Progenitor cell of endocrine pancreas (in vitro differentiated cells): ENCODE measurements around a stretch of chr3.

- PRO-cap = bidirectional peak, plus-strand start at chr3:152835508, minus-strand start at chr3:152835436; unidirectional peak, minus-strand start at chr3:152835908
Measured at GRCh38 chr3:152835291-152836269, 649 bp downstream of the P2RY1 start.

GRCh38 chr3:153159039-153159330, 3.0 kb upstream of the RAP2B start:
- PRO-cap = no peak

DNA sequence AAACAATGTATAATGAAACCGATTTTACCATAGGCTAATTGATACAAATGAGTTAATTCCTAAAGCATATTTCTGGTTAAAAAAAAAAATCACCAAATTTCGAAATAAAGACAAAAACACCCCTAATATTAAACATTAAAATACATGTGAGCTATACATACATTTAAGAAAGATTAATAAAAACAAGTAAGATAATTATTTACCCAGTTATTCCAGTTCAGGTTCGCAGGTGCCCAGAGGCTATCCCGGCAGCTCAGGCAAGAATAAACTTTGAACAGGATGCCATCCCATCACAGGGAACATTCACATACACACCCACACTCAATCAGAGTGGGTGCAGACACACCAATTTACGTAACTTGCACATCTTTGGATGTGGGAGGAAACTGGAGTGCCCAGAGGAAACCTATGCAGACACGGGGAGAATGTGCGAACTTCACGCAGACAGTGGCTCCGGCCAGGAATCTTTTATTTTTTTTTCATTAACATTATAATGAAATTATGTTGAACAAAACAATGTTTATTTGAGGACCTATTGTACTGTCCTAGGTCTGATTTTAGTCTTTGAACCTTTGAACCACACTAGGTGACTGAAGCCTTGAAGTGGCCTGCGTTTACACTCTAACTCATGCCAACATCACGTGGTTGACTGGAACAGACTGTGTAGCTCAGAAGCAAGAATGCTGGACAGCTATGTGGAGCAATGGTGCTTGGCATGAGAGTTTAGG, 391.3 kb downstream of the RAP2B start:
- PRO-cap = no peak

DNA sequence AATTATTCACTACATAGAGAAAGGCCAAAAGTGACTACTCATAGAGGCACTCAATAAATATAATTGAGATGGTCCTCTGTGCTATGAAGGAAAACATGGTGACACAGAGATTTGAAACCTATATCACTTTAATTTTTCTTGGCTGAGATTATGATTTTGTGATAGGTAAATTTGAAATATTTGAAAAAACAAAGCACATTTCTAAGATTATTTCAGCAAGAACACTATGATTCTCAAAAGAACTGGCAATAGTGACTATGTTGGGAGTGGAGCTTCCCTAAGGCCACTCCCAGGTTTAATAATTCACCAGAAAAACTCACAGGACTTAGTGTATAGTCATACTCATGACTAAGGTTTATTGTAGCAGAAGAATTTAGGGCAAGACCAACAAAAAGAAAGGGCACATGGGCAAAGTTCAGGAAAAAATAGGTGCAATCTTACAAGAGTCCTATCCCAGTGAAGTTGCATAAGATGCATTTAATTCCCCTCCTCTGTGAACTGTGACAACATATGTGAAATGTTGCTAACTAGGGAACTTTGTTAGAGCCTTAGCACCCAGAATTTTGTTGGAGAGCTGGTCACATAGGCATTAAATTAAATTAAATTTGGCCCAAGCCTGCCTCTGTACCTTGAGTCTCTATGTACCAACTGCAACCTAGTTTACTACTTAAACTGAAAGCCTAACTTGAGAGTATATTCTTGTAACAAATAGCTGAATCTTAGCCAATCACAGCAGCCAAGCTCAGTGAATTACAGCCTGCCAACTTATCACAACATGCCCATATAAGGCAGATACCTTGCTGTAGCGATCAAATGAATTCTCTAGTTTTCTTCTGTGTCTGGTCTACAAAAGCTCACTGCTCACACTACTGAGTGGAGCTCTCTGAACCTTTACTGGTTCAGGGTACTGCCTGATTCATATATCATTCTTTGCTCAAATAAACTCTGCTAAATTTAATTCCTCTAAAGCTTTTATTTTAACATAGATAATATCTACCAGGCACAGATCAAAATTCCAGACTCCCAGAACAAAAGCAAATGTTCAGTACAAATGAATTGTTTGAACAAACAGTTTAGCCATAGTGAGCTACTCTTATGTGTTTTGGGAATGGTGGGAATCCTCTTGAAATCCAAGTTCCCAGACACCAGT, 386.2 kb upstream of the ARHGEF26 start:
- PRO-cap = no peak

DNA sequence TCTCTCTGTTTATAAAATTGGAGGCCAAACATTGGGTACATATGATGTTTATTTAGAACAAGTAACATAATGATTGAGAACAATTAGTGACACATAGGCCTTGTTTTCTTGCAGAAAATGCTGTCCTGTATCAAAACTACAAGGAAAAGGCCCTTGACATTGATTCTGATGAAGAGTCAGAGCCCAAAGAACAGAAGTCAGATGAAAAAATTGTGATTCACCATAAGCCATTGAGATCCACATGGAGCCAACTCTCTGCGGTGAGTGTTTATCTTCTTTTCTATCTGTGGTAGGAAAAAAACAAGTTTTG, 8.2 kb downstream of the ARHGEF26 start:
- PRO-cap = no peak

- PRO-cap = no peak
Measured at GRCh38 chr3:154129770-154130238, 8.6 kb downstream of the ARHGEF26 start.

DNA sequence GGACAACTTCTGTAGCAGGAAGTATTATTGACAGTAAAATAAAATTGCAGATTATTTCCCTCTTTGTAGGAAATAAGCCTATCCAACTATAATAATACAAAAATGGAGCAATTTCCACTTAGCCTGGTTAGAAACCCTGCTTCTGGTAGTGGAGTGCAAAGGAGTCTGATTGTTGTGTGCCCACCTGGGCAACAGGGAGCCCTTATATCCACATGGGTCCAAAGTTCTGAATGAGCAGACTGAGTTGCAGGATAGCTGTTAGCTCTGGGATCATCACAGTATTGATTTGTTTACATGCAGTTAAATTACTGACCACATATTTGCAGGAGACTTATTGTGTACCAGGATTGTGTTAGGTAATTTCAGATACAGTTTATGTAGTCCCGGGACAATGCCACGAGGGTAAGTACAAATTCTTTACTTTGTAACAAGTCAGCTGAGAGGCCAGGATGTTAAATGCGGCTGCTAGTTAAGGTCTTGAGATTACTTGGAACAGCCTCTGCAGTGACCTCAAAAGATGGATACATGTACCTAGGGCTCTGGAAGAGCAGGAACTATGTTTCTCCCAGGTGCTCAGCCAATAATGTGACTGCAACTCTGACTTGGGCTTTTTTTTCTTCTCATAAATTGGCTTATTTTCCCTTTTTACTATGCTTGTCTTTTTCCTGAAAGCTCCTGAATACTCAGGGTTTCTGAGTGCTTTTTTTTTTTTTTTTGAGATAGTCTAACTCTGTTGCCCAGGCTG, 18.9 kb downstream of the ARHGEF26 start:
- PRO-cap = no peak

DNA sequence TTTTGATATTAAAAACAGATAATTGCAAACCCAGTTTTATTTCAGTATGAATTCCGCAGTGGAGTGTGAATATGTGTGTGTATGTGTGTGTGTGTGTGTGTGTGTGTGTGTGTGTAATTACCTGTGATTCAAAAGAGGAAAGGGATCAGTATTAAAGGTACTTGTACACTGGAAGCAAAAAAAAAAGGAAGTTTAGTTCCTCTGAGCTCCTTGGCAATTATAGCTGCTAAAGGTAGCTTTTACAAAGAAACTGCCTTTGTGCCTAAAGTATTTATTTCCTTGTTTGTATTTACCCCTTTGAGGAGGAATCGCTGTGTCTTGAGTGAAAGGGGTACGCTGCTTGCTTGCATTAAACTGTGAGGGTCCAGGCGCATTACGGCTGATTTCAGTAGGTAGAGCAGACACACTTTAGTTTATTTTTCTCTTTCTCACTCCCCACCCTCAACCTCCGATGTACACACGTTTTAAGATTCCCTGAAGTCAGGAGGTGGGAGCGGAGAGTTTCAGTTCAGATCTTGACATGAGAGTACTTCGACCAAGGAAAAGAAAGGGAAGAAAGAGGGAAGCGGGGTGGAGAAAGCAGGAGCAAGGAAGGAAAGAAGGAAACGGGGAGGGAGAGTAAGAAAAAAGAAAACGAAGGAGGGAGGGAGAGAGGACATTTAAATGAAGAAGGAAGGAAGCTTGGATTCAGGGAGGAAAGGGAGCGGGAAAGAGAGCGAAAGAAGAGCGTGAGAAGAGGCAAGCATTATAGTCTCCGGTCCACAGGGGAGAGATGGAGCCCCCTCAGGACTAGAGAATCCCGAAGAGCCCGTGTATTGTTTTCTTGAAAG, 1.3 kb upstream of the MME start:
- PRO-cap = no peak

DNA sequence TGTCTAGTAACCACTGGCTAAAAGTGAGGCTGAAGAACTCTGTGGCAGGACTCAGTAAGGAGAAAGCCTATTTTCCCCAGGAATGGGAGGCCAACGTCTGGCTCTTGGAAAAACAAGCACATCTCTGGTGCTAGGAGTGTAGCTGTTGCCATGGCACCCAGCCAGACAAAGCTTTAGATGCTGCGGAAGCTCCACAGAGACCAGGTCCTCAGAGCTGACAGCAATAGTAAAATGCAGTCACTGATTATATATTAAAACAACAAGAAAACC, 124.9 kb upstream of the STRIT1 start:
- PRO-cap = no peak

- PRO-cap = no peak
Measured at GRCh38 chr3:155461763-155462381, 168.4 kb upstream of the STRIT1 start.

DNA sequence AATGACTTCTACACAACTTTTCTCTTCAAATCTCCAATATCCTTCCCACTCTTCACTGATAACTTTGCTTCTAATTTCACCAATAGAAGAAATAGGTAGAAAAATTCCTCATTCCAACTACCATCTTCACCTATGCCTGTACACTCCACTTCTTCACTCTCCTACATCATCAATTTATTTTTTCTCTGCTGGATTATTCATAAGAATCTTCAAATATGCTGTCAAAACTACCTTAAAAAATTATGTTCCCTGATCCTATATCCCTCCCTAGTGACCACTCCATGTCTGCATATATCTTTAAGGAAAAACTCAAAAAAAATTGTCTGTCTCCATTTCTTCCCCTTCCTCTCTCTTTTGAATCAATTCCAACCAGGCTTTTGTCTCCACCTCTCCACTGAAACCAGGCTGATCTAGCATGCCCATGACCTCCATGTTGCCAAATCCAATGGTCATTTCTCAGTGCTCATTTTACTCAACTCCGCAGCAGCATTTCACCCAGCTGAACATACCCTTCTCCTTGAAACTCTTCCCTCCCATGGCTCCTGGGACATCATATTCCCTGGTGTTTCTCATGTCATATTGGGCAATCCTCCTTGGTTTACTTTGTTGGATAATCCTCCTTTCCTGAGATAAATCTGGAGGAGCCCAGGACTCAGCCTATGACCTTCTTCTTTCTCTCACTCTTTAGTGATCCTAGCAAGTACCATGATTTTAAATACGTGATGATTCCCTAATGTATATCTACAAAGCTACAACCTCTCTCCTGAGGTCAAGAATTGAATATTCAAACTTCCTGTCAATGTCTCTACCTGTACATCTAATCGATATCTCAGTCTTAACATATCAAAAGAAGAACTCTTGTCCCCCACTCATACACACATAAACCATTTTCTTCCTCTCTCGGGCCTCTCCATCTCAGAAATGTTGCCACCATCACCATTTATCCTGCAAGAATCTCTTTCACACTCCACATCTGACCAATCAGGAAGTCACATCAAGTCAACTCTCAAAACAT, 90.9 kb downstream of the PLCH1 start:
- PRO-cap = no peak

DNA sequence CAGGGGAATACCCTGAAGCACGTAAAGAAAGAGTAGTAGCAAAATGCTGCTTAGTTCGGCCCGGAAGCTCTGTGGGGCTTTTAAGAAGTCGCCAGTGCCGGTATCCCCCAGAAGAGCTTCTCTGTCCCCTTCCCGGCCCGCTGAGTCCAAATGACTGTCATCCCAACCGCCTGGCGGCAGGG, 605 bp downstream of the SLC33A1 start:
- PRO-cap = bidirectional peak, plus-strand start outside the sequence, minus-strand start at position 156 of the sequence

- PRO-cap = no peak
Measured at GRCh38 chr3:155862629-155863047, 7.8 kb upstream of the GMPS start.

DNA sequence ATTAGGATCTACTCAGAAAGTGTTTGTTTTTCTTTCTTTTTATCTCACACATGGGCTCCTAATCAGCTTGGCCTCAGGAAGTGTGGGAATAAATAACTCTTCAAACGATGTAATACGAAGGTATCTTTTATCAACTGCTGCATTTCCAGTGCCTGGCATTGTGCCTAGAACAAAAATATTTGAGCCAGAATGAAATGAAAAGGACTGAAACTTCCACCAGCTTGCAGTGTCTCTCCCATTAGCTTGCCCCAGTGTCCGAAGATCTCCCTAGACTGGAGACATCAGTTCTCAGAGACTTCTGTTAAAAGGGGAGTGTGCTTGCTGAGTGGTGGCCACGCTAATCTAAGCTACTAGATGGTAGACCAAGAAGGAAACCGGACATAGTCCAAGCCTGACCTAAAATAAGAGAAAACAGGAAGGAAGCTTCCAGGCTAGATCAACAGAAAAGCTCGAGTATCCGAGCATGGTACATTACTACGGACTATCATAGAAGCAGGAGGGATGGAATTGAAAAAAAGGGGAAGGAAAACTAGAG, 28.6 kb downstream of the KCNAB1 start:
- PRO-cap = no peak

GRCh38 chr3:156542134-156543494, 12.3 kb downstream of the SSR3 start:
- PRO-cap = no peak

- PRO-cap = no peak
Measured at GRCh38 chr3:156553854-156554550, 915 bp downstream of the SSR3 start.

- PRO-cap = no peak
Measured at GRCh38 chr3:156614840-156615236, 59.6 kb upstream of the TIPARP start.

GRCh38 chr3:156658406-156658605, 16.1 kb upstream of the TIPARP start:
- PRO-cap = no peak

- PRO-cap = no peak
Measured at GRCh38 chr3:156676795-156677522, 2.6 kb downstream of the TIPARP start.

DNA sequence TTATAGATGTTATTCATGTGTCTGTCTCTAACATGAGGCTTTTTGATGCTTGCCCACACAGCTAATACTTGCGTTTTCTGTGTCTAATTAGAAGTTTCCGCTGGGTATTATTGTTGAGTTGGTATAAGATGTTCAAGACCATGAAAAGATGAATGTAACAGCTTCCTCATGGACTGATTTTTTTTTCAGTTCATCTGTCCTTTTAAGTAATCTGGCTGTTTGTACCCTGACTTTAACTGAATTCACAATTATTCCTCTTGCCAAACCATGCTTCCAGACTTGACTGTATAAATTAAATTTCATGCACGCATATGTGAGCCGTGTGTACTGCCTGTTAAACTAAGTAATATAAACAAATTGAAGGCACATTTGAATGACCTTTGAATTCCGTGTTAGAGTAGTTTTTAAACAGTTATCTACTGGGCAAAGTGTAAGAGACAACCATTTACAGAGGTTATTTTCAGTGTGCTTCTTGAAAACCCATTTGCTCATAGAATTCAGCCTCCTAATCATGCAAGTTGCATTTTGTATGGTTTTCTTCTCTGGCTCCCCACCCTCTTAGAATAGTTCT, 10.6 kb upstream of the LEKR1 start:
- PRO-cap = no peak